SJCRH30 (cell line): ENCODE measurements around a stretch of chr19.

DNA sequence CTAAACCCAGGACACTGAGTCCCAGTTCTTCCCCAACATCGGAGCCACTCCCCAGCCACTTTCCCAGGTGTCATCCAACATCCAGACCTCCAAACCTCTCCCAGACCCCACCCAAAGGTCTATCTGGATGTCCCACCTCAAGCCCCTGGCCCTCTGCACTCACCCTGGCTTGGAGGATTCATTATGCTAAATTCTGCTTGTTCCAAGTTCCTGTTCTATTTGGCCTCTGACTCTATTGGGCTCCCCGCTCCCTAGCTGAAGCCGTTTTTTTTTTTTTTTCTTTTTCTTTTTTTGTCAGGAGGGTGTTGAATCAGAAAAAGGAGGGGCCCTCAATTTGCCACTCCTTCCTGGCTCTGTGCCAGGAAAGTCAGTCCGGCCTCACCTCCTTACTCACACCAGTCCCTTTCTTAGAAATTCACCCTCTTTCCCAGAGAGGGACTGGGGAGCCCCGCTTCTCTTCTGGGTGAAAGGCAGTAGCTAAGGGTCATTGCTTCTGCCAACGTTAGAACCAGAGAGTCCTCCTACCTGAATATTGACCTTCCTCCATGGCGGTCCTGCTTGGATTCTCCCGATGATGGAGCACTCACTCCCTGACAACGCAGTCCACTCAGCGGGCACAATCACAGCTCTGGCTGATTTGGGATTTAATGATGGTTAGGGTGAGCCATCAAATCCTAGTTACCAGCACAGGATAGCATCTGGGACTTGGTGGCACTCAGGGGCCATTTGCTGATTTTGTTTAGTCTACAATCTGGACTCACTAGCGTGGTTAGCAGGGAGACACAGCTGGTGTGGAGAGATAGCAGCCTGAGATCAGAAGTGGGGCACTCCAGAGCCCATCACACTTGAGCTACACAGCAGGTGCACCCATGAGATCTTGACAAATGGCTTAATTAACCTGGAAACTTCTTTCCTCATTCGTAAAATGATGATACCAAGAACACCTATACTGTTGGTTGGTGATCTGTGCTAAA lies 2.4 kb downstream of the FCER2 start:
- RAMPAGE, long total RNA, result no peak

GRCh38 chr19:7718633-7719010 lies 13.3 kb downstream of the CLEC4G start:
- RAMPAGE, long total RNA, result no peak

DNA sequence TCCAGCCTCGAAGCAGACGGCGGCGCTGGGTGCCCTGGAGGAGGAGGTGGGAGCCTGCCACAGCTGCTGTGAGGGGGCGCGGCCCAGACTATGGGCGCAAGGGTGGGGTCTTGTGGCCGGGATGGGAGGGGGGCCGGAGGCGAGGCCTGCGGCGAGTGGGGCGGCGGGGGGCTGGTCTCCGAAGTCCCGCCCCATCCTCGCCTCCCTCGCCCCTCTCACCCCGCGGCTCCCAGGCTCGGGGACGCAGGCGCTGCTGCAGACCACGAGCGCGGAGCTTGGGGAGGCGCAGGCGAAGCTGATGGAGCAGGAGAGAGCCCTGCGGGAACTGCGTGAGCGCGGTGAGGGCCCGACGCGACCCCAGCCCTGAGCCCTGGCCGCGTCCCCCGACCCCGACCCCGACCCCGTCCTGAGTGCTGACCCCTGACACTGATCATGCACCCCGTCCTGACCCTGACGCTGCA lies 25.6 kb downstream of the CLEC4M start:
- RAMPAGE, long total RNA, result no peak

DNA sequence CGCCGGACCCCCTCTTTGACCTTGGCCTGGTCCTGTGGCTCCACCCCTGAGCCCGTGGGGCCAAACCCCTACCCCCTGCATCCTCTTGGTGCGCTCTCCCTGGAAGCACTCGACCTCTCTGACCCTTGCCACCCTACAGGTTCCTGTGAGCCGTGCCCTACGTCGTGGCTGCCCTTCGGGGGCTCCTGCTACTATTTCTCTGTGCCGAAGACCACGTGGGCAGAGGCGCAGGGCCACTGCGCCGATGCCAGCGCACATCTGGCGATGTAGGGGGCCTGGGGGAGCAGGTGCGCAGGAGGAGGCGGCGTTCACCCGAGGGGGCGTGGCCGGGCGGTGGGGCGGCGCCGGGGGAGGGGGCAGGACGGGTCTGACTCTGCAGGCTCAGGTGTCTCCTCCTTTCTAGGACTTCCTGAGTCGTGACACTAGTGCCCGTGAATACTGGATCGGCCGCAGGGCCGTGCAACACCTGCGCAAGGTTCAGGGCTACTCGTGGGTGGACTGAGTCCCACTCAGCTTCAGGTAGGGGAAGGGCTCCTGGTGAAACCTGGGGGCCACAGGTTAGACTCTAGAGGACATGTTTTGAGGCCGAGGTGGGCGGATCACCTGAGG lies 26.4 kb downstream of the CLEC4M start:
- RAMPAGE, long total RNA, result no peak

DNA sequence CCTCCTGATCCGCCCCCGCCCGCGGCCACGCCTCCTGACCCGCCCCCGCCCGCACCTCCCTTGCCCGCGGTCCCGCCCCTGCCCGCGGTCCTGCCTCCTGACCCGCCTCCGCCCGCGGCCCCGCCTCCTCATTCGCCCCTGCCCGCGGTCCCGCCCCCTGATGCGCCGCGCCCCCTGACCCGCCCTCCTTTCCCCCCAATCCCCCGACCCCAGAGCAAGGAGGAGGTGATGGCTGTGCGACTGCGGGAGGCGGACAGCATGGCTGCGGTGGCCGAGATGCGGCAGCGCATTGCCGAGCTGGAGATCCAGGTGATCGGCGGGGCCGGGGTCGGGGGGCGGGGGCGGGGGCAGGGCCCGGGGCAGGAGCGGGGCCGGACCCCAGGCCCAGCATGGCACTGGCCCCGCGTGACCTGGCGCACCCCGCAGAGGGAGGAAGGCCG lies 11.4 kb downstream of the PRR36 start:
- RAMPAGE, long total RNA, result no peak

- RAMPAGE, long total RNA, result no peak
Measured at GRCh38 chr19:7907969-7908604, 4.4 kb downstream of the MAP2K7 start.

- RAMPAGE, long total RNA, result no peak
Measured at GRCh38 chr19:7931248-7932293, 5.6 kb upstream of the CTXN1 start.

GRCh38 chr19:7937829-7938440 lies 5.5 kb downstream of the TIMM44 start:
- RAMPAGE, long total RNA, result no peak

DNA sequence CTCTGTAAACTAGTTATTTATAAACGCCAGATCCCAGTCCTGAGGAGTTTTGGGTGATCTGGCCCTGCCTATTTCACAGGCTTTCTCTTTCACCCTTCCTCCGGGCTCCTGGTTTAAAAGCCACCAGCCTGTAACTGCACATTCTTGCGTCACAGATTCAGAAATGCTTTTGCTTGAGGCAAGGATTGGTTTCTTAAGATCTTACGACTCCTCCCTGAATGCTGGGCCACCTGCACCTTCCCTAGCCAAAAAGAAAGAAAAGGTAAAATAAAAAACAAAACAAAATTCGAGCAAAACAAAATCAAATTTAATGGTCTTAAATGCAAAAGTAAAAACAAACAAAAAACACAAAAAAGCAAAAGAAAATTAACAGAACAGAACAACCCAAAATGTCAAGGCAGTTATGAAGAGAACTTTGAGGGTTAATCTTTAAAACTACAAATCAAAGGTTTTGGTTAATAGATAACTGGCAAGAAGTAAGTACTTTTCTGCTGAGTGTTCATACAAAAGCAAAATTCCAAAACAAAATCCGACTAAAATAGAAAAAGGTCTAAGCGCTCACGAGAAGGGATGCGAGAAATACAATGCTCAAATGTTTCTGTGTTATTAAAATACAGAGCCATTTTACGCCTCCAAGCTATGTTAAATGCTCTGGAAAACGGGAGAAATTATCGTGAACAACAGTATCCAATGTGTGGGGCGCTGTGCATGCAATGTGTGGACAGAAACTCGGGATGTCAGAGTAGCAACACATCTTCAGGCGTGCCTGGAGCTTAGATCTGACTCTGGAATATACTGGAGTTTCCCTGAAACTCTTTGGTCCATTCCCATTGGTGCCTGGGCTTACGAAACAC lies 18.7 kb upstream of the TIMM44 start:
- RAMPAGE, long total RNA, result no peak

GRCh38 chr19:7962842-7963934 lies 19.7 kb upstream of the TIMM44 start:
- RAMPAGE, long total RNA, result no peak

DNA sequence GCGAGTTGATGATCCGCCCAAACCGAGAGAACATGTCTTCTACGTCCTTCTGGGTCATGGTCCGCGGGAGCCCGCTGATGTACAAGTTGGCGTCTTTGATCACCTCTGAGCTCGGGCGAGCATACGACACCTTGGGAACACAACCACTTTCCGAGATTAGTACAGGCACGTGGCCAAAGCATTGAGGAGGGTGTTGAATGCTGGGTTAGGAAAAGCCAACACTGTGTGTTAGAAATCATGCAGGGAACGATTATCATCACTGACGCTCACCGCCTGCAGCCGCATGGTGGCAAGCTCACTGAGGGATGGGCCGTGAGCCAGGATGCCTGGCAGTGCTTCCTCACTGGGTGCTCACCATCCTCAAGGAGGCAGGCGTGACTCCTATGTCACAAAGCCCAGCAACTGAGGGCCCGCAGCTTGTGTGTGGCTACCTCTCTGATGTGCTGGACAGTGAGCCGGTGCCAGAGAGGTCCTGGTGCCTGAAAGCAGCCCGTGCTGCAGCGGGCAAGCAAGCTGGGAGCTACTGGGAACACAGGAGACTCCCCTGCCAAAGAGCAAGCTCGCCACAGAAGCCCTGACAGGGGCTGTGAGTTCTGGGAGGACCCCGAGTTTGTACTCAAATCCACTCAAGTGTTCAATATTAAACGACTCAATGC lies 30.4 kb upstream of the TIMM44 start:
- RAMPAGE, long total RNA, result no peak

DNA sequence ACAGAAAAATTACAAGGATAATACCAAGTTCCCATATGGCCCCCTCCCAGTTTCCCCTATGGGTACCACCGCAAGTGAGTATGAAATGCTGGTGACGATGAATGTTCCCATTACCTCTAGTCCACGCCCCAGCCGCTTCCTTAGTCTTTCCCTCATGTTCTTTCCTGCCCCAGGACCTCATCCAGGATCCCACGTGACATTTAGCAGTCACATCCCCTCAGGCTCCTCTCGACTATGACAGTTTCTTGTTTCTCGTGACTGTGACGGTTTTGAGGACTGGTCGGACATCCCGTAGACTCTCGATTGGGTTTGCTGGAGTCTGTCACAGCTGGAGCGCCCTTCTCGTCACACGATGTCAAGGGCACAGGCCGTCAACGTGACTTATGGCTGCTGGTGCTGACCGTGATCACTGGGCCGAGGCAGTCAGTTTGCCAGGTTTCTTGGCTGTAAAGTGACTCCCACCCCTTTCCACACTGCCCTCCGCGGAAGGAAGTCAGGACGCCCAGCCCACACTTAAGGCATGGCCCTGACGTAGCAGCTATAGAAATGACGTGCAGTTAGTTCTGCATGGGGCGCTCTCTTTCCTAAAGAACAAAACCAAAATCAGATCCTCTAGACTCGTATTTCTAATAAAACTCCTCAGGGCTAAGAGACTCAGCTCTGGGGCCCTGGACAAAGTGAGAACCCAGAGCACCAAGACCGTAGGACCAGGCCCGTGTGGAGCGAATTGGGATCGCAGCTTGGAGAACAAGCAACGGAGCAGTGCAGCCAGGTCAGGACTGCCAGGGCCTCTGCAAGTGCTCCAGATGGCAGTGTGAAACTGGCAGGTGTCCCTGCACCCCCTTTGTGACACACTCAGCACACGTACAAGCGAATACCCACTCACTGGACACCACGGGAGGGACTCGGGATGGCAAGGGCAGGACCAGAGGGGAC lies 22.6 kb downstream of the ELAVL1 start:
- RAMPAGE, long total RNA, result no peak

- RAMPAGE, long total RNA, result no peak
Measured at GRCh38 chr19:8050200-8050750, 2.3 kb upstream of the CCL25 start.

- RAMPAGE, long total RNA, result no peak
Measured at GRCh38 chr19:8052138-8052460, 461 bp upstream of the CCL25 start.

DNA sequence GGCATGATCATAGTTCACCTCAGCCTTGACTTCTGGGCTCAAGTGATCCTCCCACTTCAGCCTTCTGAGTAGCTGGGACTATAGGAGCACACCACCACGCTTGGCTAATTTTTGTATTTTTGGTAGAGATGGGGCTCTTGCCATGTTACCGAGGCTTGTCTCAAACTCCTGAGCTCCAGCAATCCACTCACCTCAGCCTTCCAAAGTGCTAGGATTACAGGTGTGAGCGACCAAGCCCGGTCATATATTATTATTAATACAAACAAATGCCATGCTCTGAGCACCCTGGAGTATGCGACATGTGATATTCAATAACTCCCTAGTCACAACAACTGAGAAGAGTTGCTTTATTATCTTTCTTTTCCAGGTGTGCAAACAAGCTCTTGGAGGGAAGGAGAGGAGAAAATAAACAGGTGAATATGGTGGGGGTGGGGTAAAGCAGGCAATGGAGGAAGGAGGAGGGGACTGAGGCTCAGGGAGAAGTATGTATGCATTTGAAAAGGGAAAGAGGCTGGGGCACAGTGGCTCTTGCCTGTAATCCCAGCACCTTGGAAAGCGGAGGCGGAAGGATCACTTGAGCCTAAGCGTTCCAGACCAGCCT lies 2.7 kb upstream of the CERS4 start:
- RAMPAGE, long total RNA, result no peak

GRCh38 chr19:8208631-8209078 lies 515 bp upstream of the CERS4 start:
- RAMPAGE, long total RNA, result no peak

- RAMPAGE, long total RNA, result no peak
Measured at GRCh38 chr19:8248065-8248624, 39.0 kb downstream of the CERS4 start.

DNA sequence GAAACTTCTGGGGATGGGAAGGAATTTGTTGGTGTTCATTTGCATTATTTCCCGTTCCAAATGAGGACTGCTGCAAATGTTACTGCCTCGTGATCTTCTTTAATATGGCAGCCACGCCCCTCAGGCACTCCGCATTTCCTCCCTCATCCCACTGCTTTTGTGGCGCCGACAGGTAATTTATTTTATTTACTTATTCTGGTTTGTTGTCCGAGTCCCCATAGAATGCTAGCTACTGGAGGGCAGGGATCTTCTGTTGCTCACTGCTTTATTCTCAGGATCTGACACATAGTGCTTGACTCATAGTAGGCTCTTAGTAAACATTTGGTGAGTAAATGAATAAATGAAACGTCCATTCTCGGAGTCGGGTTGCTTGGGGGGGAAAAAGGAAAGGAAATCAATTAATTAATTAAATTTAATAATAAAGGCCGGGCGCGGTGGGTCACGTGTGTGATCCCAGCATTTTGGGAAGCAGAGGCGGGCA lies 398 bp upstream of the CD320 start:
- RAMPAGE, long total RNA, result no peak

DNA sequence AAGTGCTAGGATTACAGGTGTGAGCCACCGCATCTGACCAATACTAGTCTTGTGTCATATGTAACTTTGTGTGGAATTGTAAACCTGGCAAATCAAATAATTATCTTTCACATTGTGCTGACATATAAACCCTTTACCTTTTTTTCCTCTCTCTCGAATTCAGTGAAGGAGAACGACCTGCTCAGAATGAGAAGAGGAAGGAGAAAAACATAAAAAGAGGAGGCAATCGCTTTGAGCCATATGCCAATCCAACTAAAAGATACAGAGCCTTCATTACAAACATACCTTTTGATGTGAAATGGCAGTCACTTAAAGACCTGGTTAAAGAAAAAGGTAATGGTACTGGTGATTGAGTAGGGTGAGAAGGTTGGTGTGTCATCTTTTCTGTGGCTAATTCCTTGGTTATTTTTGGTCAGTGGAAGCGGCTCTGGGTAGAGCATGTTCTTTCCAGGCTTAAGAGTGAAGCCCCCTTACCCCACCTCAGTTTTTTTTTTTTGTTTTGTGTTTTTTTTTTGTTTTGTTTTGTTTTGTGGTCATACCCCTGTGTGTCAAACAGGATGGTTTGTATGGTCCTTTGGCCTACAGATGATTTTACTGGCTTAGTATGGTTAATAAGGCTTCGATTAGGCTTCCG lies 10.6 kb downstream of the HNRNPM start:
- RAMPAGE, long total RNA, result no peak

DNA sequence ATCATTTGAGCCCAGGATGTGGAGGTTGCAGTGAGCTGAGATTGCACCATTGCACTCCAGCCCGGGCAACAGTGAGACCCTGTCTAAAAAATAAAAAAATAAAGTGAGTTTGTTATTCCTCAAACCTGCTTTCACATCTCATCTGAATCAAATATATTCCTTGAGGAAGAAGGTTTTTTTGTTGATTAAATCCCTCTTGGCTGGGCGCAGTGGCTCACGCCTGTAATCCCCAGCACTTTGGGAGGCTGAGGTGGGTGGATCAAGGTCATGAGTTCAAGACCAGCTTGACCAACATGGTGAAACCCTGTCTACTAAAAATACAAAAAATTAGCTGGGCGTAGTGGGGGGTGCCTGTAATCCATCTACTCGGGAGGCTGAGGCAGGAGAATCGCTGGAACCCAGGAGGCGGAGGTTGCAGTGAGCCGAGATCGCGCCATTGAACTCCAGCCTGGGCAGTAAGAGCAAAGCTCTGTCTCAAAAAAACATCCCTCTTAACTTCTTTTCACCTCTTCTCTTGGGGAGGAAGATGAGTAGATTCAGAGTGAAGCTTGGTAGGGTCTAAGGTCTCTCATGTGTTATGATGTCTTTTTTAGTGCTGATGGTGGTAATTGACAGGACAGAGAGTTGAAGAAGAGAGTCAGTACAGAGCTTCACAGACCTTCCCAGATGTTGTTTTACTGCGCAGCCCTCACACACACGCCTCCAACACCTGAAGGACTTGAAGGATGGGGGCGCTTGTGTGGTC lies 19.6 kb downstream of the HNRNPM start:
- RAMPAGE, long total RNA, result no peak